Spleen (tissue), 7 donors: Measurements from ENCODE around the gene PLAGL1.

GRCh38 chr6:140663584-140664191 lies 1289.2 kb upstream of the CITED2 start:
- PRO-cap, 4 experiments: no peak in any of the 4 experiments
- RAMPAGE, long total RNA, 4 experiments: no peak in any of the 4 experiments

DNA sequence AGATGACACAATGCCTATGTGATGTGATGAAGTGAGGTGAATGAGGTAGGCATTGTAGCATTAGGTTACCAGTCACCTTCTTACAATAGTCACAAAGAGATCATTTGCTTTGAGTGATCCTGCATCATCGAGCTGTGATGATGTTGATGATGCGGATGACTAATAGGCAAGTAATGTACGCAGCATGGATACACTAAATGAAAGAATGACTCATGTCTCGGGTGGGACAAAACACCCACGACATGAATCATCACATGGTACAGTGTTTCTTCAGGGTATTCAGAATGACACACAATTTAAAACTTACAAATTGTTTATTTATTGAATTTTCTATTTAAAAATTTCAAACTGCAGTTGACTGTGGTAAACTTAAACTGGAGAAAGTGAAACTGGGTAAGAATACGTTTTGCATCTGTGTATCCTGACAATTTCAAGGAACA lies 806.2 kb upstream of the GJE1 start:
- PRO-cap, 4 experiments: no peak in any of the 4 experiments
- RAMPAGE, long total RNA, 4 experiments: no peak in any of the 4 experiments

GRCh38 chr6:141403662-141404181 lies 729.0 kb upstream of the GJE1 start:
- PRO-cap, 4 experiments: no peak in any of the 4 experiments
- RAMPAGE, long total RNA, 4 experiments: no peak in any of the 4 experiments

GRCh38 chr6:141421385-141421860 lies 711.3 kb upstream of the GJE1 start:
- PRO-cap, 4 experiments: no peak in any of the 4 experiments
- RAMPAGE, long total RNA, 4 experiments: no peak in any of the 4 experiments

DNA sequence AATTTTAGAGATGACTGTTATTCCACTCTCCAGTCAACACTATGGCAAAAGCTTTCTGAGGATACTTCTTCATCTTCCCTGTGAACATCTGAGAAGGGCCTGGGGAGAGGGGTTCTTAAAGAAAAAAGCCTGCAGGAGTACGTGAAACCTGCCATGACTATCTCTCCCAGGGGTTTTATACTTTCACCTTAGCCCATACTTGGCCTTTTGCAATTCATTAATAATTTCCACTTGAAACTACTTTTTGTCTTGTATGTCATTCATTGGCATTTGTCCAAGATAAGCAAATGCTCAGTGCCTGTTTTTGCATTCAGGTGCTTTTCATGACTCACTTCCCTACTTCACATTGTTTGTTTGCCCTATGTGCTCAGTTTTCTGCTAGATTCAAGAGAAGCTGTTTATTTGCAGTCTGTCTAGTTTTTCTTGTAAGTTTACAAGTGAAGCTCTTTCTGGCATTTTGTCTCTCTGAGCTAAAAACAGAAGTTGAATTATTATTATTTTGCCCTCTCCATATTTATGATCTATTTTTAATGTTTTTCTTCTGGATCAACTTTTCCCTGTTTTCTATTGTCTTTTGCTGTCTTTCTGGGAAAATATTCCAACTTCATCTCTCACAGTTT lies 580.2 kb upstream of the GJE1 start:
- PRO-cap, 4 experiments: no peak in any of the 4 experiments
- RAMPAGE, long total RNA, 4 experiments: no peak in any of the 4 experiments

DNA sequence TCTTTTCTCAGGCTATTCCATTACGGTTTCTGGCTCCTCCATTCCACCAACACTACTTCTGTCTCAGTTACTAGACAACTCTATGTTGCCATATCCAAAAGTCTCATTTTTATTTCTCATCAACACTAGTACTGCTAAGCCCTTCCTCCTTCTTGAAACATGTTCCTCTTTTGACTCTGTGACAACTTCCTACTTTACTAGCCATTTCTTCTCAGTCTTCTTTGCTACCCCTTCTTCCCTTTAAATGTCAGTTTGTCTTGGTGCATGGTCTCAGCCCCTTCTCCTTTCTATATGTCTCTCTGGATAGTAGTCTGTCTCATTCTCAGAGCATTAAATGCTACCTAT lies 7.1 kb upstream of the ADGRG6 start:
- PRO-cap, 4 experiments: peak in 4 of 4 experiments; most common plus-strand start position 250 of the sequence (in 4)
- RAMPAGE, long total RNA, 4 experiments: no peak in any of the 4 experiments

GRCh38 chr6:142300609-142301341 lies 1.0 kb upstream of the ADGRG6 start:
- PRO-cap, 4 experiments: no peak in any of the 4 experiments
- RAMPAGE, long total RNA, 4 experiments: no peak in any of the 4 experiments

DNA sequence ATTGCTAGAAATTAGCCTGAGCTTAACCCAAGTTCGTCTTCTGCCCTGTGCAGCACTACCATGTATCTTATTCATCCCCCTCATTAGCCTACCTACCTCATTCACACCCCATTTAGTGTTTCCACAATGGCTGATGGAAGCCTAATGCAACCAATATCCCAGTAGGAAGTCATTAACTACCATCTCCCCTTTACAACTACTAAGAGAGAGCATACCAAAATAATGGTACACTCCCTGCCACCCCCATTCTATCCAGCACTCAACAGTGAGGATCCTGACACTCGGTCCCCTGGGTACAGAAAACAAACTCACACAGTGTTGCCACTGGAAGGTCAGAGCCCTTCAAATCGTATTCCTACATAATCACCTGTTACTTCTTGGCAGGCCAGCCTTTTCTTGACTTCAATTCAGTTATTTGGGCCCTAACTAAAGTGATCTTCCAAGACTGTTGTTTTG lies 234.9 kb downstream of the HIVEP2 start:
- PRO-cap, 4 experiments: no peak in any of the 4 experiments
- RAMPAGE, long total RNA, 4 experiments: no peak in any of the 4 experiments

DNA sequence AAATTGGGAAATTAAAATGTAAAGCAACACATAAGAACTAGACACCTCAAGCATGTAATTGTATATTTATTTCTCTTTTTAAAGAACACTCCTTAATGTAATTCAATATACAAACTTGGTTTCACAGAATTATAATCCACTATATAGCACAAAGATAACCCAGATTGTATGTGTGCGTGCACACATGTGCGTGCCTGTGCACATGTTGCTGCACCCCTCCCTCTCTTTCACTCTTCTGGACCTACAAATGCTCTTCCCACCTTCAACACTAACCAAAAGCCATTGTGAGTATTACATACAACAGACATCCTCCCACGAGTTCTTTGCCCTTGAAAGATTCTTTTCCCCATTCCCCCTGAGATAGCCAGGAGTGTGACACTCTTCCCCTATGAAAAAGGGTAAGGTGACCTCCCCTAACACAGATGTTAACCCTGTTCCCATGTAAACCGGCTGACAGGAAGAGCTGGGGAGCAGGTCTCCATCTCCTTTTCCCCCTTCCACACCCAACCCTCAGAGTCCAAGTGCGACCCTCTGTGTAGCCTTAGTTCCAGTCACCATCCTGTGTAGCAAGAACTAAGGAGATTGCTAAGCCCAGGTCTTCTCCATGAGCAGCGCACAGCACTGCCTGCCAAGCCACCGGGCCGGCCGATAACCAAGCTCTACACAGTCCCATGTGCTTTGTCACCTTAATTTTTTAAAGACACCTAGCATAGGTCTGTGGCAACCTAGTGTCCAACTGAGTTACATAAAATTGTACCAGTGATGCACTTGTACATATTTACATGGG lies 193.4 kb downstream of the HIVEP2 start:
- PRO-cap, 4 experiments: peak in 1 of 4 experiments; most common minus-strand start position 231 of the sequence (in 1)
- RAMPAGE, long total RNA, 4 experiments: no peak in any of the 4 experiments

DNA sequence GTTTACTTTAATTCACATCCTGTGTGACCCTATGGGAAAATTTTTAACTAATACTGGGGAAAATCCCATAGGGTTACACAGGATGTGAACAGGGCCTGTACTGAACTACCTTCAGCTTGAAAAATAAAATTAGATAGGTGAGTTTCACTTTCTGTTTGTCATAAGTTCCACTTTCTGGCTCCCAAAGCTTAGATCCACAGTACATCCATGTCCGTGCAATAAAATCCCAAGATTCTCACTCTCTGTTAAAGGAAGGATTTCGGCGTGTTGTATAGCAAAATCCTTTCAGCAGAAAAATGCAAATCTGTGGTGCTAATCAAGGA lies 125.3 kb downstream of the HIVEP2 start:
- PRO-cap, 4 experiments: peak in 1 of 4 experiments; most common plus-strand start position 197 of the sequence (in 1)
- RAMPAGE, long total RNA, 4 experiments: no peak in any of the 4 experiments

DNA sequence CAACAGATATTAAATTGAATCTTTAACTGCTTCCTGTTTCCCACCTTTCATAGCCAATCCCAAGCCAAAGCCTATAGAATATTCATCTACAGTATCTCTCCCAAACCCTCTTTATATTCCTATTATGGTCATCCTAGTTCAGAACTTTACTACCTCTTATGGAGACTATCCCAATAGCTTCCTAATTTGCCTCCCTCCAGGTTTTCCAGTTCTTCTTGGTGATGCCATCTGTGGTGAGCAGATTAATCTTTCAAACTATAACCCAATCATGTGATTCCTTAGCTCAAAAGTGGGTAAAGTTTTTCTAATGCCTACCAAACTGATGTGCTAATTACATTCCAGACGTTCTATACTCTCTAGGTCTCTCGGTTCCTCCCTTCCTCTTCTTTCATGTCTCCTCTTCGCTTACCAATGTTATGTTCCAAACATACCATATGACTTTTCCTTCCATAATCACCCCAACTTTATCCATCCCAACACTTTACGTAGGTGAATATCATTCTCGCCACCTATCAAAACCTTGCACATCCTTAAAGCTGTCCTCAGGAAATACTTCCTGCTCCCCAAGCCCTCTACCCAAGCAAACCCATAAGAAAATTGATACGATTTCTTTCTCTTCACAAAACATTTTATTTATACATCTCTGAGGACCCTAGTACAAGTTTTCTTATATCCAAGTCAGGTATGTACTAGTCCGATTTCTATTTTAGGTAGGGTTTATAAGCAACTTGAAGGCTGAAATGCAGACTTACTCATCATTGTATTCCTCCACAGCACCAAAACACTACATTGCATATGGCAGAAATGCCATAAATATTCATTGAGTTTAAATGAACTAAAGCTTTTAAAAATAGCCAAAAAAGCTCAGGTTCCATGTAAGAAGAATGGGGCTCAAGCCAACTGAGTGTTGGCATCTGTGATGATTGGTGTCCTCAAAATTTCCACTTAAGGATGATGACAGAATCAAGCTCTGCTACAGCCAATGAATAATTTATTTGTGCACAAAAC lies 115.8 kb downstream of the HIVEP2 start:
- PRO-cap, 4 experiments: no peak in any of the 4 experiments
- RAMPAGE, long total RNA, 4 experiments: no peak in any of the 4 experiments

GRCh38 chr6:142913470-142914155 lies 31.4 kb downstream of the HIVEP2 start:
- PRO-cap, 4 experiments: peak in 2 of 4 experiments; most common plus-strand start chr6:142913677 (in 1); most common minus-strand start chr6:142913608 (in 1)
- RAMPAGE, long total RNA, 4 experiments: no peak in any of the 4 experiments

DNA sequence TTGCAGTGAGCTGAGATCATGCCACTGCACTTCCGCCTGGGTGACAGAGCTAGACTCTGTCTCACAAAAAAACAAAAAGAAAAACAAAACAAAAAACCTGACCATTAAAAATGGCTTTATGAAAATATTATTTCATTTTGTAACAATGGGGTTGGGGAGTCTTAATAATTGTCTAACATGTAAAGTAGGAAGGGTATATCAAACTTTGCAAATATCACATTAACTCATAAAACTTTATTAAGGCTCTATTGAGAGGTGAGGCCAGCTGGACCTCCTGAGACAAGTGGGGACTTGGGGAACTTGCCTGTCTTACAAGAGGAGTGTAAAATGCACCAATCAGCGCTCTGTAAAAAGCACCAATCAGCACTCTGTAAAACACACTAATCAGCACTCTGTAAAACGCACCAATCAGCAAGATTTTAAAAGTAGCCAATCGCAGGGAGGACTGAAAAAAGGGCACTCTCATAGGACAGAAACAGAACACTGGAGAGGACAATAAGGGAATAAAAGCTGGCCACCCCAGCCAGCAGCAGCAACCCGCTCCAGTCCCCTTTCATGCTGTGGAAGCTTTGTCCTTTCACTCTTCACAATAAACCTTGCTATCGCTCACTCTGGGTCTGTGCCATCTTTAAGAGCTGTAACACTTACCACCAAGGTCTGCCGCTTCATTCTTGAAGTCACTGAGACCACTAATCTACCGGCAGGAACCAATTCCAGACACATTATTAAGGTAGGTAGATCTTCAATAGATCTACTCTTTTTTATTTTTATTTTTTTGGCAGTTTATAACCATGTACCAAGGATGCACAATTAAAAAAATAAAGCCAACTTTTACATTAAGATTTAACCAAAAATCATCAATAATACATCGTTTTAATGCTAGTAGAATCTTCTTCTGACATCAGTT lies 1.8 kb upstream of the AIG1 start:
- PRO-cap, 4 experiments: no peak in any of the 4 experiments
- RAMPAGE, long total RNA, 4 experiments: no peak in any of the 4 experiments

- PRO-cap, 4 experiments: no peak in any of the 4 experiments
- RAMPAGE, long total RNA, 4 experiments: no peak in any of the 4 experiments
Measured at GRCh38 chr6:143061804-143062126, 1.1 kb downstream of the AIG1 start.

- PRO-cap, 4 experiments: no peak in any of the 4 experiments
- RAMPAGE, long total RNA, 4 experiments: no peak in any of the 4 experiments
Measured at GRCh38 chr6:143165649-143166691, 105.3 kb downstream of the AIG1 start.

GRCh38 chr6:143536539-143537251 lies 25.2 kb upstream of the FUCA2 start:
- PRO-cap, 4 experiments: peak in 3 of 4 experiments; most common plus-strand start chr6:143536878 (in 1); most common minus-strand start chr6:143536748 (in 1)
- RAMPAGE, long total RNA, 4 experiments: no peak in any of the 4 experiments

- PRO-cap, 4 experiments: no peak in any of the 4 experiments
- RAMPAGE, long total RNA, 4 experiments: no peak in any of the 4 experiments
Measured at GRCh38 chr6:143856956-143858115, 6.9 kb upstream of the ZC2HC1B start.

GRCh38 chr6:143862673-143863107 lies 1.6 kb upstream of the ZC2HC1B start:
- PRO-cap, 4 experiments: no peak in any of the 4 experiments
- RAMPAGE, long total RNA, 4 experiments: no peak in any of the 4 experiments

DNA sequence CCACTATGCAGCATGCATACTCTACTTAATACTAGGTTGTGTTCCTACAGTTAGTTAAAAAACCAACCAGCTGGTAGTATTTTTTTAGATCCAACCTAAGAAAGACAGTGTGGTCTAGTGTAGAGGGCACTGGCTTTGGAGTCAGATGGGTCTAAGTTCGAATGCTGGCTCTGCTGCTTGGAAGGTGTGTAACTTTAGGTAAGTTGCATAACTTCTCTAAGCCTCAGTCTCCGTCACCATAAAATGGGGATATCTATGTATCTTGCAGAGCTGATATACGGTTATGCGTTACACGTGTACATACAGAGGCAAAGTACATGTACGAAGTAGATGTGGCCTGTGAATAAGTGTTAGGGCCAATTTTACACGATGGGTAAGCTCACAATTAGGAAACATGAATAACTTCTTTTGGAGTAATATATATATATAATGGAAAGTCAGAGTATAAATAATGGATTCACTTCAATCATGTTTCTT lies 41.1 kb downstream of the PLAGL1 start:
- PRO-cap, 4 experiments: no peak in any of the 4 experiments
- RAMPAGE, long total RNA, 4 experiments: no peak in any of the 4 experiments

- PRO-cap, 4 experiments: peak in 4 of 4 experiments; most common plus-strand start chr6:144008330 (in 1); most common minus-strand start chr6:144008256 (in 4)
- RAMPAGE, long total RNA, 4 experiments: no peak in any of the 4 experiments
Measured at GRCh38 chr6:144007743-144008880, at the start of gene PLAGL1. Gene PLAGL1 (minus strand): TSS chr6:144008259.